ENCODE measurements around a stretch of chr12.

GRCh38 chr12:93813851-93814407 lies 136.8 kb downstream of the CRADD start:
- PRO-cap = no peak
- RRBS, 2 experiments = no CpG with 5 or more reads among the region's 7 CpGs

DNA sequence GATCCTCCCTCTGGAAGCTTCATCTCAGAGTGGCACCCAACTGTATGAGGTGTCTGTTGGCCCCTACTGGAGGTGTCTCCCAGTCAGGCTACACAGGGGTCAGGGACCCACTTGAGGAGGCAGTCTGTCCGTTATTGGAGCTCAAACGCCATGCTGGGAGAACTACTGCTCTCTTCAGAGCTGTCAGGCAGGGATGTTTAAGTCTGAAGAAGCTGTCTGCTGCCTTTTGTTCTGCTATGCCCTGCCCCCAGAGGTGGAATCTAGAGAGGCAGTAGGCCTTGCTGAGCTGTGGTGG lies 140.8 kb upstream of the PLXNC1 start:
- PRO-cap = no peak
- RRBS, 2 experiments = no CpG with 5 or more reads among the region's 2 CpGs

- PRO-cap = no peak
- RRBS, 2 experiments = no CpG with 5 or more reads among the region's 9 CpGs
Observed at GRCh38 chr12:94047573-94048390, 100.6 kb upstream of the PLXNC1 start.

DNA sequence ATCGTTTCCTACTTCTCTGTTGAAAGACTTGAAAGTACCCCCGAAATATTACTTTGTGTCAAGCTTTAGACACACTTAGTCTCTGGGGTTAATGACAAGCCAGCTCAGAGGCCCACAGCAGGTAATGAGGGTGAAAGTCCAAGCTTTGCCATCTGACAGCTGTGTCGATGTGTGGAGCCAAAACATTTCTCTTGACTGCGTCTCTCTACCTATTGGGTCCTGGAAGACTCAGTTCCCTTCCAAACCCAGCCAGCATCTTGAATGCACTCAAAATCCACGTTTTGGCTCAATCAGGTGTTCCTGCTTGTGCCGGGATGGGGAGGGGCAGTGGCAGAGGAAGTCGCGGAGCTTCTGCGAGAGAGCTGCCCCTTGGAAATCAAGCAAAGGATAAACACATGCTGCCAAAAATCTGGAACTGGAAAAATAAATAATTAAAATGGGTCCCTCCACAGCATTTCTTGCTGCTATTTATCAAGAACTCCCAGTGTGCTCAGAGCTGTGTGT lies 3.2 kb downstream of the PLXNC1 start:
- PRO-cap = no peak
- RRBS, 2 experiments = no CpG with 5 or more reads among the region's 9 CpGs

- PRO-cap = no peak
- RRBS, 2 experiments = no CpG with 5 or more reads among the region's 2 CpGs
Observed at GRCh38 chr12:94204913-94205322, 56.5 kb downstream of the PLXNC1 start.

DNA sequence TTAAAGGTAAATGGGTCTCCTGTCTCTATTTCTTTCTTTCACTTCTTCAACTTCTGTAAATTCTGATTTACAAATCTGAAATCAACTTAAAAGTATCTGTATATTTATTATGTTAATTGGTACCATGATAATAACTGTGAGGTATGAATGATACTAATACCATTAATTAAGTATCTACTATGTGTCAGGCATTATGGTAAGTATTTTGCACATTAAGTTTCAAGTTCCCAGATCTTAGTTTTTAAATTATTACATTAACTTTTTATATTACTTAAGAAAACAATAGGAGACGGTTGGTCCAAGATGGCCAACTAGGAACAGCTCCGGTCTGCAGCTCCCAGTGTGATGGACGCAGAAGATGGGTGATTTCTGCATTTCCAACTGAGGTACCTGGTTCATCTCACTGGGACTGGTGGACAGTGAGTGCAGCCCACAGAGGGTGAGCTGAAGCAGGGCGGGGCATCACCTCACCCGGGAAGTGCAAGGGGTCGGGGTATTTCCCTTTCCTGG lies 70.4 kb downstream of the CEP83 start:
- PRO-cap = no peak
- RRBS, 2 experiments = no CpG with 5 or more reads among the region's 6 CpGs

DNA sequence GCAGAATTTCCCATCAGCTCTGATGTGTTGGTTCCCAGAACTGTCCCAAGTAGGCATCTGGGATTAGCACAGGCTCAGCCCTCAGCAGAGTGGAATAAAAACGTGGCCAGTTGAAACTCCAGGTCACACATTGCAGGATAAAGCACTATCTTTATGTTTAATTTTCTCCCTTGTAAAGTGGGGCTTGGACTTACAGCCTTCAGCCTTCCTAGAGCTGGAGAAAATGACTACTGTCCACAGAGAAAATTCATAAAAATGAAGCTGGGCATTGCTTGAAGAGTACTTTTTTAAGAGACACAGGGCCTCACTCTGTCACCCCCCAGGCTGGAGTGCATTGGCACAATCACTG lies 74.2 kb downstream of the TMCC3 start:
- PRO-cap = no peak
- RRBS, 2 experiments = no CpG with 5 or more reads among the region's 1 CpG

- PRO-cap = no peak
- RRBS, 2 experiments = no CpG with 5 or more reads among the region's 18 CpGs
Observed at GRCh38 chr12:94615808-94616851, 34.2 kb downstream of the TMCC3 start.

- PRO-cap = no peak
- RRBS, 2 experiments = no CpG with 5 or more reads among the region's 5 CpGs
Observed at GRCh38 chr12:94673653-94674141, 23.3 kb upstream of the TMCC3 start.

DNA sequence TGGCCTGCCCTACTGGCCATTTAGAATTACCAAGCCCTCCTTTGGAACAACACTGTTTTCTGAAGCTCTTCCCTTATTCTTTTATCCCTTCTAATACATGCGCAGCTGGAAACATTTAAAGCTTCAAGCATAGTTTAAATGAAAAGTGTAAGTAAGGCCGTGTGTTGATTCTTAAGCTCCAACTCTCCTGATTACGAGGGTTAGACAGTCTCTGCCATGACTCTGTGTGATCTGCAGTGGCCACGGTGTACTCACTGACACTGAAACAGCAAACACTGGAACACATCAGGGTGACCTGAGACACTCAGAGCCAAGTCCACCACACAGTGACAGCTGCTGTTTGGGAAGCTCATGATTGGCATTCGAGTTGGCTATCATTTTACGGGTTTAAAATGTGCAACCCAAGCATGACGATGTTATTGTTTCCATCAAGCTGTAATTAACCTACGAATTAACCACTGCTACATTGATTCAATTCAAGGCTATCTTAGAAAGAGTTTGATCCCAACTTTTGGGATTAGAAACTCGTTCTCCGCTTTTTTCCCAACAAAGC lies 62.8 kb upstream of the TMCC3 start:
- PRO-cap = no peak
- RRBS, 2 experiments = no CpG with 5 or more reads among the region's 10 CpGs

DNA sequence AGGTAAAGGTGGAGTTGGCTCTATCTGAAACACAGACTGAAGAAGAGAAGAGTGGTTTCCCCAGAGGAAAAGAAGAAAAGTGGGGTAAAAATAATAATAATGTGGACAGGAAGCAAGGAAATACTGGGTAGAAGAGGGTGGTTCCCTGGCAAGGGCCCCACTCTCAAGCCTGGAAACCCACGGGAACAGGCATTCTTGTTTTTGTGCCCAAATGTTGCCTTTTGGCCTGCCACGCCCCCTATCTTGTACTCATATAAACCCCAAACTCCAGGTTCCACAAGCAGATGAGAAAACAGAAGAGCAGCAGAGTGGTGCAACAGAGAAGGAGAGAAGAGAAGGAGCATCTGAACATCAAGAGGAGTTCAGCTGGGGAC lies 51.2 kb downstream of the NDUFA12 start:
- PRO-cap = no peak
- RRBS, 2 experiments = no CpG with 5 or more reads among the region's 2 CpGs

DNA sequence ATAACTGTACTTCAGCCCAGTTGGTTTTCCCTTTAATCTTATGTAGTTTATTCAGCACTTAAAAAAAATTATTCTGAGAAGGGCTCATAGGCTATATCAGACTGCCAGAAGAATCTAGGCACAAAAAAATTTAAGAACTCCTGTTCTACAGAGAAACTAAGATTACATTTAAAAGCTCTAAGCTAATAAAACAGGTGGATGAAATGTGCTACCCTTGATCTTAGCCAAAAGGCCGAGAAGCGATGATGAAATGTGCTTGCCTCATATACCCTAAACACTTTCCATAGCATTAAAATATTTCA lies 51.6 kb upstream of the NR2C1 start:
- PRO-cap = no peak
- RRBS, 2 experiments = no CpG with 5 or more reads among the region's 2 CpGs

DNA sequence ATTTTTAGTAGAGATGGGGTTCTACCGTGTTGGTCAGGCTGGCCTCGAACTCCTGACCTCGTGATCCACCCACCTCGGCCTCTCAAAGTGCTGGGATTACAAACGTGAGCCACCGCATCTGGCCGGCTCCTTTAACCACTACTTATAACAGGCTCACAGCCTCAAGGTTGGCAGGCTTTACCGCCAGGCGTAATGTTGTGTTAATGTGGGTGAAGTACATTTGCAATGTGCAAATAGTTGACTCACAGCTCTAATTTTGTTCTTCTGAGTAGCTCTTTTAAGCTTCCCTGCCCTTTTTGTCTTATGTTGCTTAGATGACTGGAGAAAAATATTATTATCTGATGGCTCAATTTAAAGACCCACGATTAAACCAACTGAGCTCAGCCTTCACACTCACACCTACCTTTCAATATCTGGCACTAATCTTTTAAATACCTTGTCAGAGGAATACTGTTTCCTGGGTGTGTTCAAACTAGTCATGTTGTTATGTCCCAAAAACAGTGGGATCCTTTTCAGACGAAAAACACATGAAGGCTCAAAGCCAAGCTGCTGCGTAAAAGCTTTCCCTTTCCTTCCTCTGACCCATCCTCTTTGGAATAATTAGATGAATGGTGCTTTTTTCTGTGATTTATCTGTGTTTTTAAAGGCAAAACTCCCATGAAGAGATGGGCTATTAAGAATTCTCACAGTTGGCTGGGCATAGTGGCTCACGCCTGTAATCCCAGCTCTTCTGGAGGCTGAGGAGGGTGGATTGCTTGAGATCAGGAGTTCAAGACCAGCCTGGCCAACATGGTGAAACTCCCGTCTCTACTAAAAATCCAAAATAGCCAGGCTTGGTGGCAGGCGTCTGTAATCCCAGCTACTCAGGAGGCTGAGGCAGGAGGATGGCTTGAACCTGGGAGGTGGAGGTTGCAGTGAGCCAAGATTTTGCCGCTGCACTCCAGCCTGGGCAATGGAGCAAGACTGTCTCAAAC lies 57.3 kb upstream of the USP44 start:
- PRO-cap = no peak
- RRBS, 2 experiments = no CpG with 5 or more reads among the region's 16 CpGs

- PRO-cap = no peak
- RRBS, 2 experiments = no CpG with 5 or more reads among the region's 16 CpGs
Observed at GRCh38 chr12:95786826-95787547, 3.6 kb downstream of the NTN4 start.

GRCh38 chr12:95861020-95861507 lies 2.3 kb downstream of the SNRPF start:
- PRO-cap = no peak
- RRBS, 2 experiments = no CpG with 5 or more reads among the region's 2 CpGs

GRCh38 chr12:95966645-95967061 lies 23.5 kb downstream of the AMDHD1 start:
- PRO-cap = no peak
- RRBS, 2 experiments = no CpG with 5 or more reads among the region's 6 CpGs

GRCh38 chr12:96054065-96054608 lies 18.8 kb upstream of the LTA4H start:
- PRO-cap = no peak
- RRBS, 2 experiments = no CpG with 5 or more reads among the region's 6 CpGs

DNA sequence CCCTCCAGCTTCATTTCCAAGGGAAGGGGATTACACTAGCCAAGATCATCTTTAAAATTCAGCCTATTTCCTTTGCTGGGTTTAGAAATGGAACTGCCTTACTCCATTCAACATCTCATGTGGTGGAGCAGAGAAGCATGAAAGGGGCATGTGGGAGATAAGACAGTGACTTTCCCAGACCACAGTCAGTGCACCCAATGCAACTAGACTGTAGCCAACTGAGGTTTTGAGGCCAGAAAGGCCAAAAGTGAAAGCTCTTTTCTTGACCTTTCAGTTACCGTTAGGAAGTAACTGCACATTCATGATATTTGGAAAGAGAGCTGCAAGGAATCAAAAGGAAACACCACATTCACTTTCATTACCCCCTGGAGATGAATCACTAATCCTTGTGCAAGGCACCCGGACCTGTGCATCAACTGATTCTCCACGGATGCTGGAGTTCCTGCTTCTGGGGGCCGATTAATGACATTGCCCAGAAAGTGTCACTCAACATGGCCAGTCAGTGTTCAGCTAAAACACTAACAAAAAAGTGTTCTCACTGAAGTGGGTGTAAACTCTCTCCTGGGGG lies 72.9 kb upstream of the ELK3 start:
- PRO-cap = no peak
- RRBS, 2 experiments = no CpG with 5 or more reads among the region's 4 CpGs

GRCh38 chr12:96170208-96170832 lies 23.9 kb upstream of the ELK3 start:
- PRO-cap = no peak
- RRBS, 2 experiments = 79% methylated on average over 2 of the region's 11 CpGs; no CpG with 5 or more reads in 1 of the 2 experiments

DNA sequence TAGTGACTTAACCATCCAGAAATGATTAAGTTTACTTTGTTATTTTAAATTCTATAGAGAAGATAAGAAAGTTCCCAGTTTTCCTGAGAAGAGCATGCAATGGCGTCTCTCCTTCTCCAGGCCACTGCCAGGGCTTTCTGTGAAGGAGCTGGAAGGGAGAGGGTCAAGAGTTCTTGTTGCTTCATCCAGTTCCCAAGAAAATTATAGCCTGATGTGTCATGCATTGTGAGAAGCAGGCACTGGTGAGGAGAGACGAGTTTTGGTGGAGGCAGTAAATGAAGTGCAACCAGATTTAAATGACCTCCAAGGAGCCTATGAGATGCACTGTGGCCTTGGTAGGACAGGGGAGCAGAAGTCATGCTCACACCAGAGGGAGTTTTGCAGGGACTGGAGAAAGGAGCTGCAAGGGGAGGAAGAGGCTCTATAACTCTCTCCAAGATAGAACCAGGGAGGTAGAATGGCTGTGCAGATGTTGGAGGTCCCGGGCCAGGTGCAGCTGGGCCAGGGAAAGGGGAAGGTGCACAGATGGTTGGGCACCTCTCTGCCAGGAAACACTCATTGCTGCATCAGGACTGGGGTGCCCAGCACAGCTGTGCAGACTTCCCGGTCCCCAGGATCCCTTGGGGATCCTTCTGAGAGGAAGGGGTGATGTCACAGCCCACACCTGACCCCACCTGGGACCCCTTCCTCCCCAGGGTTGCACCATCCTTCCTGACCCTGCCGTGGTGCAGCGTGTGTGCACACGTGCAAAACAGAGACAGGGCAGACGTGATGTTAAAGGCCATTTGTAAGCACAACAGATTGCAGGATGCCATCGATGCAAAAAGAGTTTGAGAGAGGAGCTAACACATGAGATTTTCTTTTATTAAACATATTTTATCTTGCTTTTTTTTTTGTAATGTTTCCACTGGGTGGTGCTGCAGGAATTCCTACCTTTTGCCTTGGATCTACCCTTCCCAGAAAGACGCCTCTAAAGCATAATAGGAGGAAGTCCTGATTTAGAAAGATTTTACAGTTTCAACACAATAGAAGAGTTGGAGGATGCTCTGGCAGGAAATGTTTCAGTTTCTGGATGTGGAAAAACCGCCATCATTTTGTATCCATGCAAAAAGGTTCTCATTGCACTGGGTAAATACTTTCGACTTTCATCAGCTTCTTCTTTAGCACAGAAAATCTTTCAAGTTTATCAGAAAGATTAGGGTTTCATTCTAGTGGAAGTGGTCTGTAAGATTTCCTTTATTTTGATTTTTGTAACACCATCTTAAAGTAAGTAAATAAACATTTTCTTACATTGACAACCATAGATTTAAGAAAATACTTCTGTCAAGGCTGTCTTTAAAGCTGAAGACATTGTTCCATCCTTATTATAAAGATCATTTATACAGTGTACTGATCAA lies 14.7 kb downstream of the ELK3 start:
- PRO-cap = no peak
- RRBS, 2 experiments = 79% methylated on average over 2 of the region's 12 CpGs; no CpG with 5 or more reads in 1 of the 2 experiments

Measured in astrocyte (in vitro differentiated cells and primary cell).